Measurements from ENCODE around the genes PNPLA6, CAMSAP3, EVI5L and TIMM44.

- PRO-cap, 2 experiments, result no peak in any of the 2 experiments
- RAMPAGE, long total RNA, 5 experiments, result no peak in any of the 5 experiments
Measured at GRCh38 chr19:7115996-7116713, 46.7 kb downstream of the ZNF557 start.

DNA sequence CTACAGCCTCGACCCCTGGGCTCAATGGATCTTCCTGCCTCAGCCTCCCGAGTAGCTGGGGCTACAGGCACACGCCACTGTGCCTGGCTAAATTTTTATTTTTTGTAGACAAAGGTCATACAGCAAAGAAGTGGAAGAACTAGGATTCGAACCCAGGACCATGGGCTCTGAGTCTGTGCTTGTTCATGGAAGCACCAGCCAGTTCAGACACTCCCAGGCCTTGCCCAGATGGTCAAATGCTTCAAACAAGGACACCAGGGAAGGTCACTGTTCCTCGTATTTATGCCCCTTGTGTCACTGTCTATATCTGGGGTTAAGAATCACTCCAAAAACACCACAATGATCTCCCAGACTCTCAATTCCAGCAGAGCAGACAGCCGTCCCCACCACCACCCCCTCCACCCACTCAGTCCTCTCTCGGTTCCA lies 79.2 kb downstream of the INSR start:
- PRO-cap, 2 experiments, result no peak in any of the 2 experiments
- RAMPAGE, long total RNA, 5 experiments, result no peak in any of the 5 experiments

- PRO-cap, 2 experiments, result peak in 2 of 2 experiments; most common plus-strand start chr19:7535719 (in 2); most common minus-strand start chr19:7535576 (in 2)
- RAMPAGE, long total RNA, 5 experiments, result start-site peak on the plus strand in 2 of 5 experiments, at chr19:7535705-7535804 at its widest, 18 to 37 reads per replicate; start-site peak on the minus strand in 2 of 5 experiments, at chr19:7535363-7535645 at its widest, 5 to 17 reads per replicate
Measured at GRCh38 chr19:7534994-7536082, at the start of gene PNPLA6. Gene PNPLA6, plus strand, starts transcription at chr19:7535717.

GRCh38 chr19:7550893-7551975 lies 15.7 kb downstream of the PNPLA6 start:
- PRO-cap, 2 experiments, result no peak in any of the 2 experiments
- RAMPAGE, long total RNA, 5 experiments, result no peak in any of the 5 experiments

GRCh38 chr19:7595441-7596695 lies at the start of gene CAMSAP3:
Gene CAMSAP3, plus strand, starts transcription at chr19:7595863.
- PRO-cap, 2 experiments, result peak in 2 of 2 experiments; most common plus-strand start chr19:7595877 (in 1)
- RAMPAGE, long total RNA, 5 experiments, result no peak in any of the 5 experiments

DNA sequence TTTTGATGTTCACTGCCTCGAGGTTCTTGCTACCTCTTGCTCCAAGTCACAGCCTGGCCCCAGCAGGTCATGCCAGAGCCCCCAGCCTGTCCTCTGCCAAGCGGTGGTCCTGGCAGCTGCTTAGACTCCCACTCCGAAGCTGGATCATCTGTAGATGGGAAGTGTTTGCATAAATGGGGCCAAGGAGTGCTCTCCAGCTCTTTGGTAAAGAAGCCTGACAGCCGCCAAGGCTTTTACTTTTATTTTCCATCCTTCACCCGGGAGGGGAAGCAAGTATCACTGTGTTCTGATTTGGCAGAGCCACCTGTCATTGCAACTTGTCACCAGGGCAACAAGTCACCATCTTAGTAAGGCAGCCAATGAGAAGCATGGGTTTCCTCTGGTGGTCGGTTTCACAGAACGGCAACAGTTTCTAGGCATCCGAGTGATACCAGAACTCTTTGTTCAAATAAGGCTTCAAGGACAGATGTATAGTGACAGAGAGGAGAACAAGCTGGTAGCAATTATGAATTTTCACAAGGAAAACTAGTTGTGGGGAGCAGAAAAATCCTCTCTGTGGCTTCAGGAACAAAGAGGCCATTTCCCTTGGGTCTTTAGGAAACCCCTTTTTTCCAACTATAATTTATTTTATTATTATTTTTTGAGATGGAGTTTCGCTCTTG lies 10.5 kb upstream of the RETN start:
- PRO-cap, 2 experiments, result no peak in any of the 2 experiments
- RAMPAGE, long total RNA, 5 experiments, result no peak in any of the 5 experiments

DNA sequence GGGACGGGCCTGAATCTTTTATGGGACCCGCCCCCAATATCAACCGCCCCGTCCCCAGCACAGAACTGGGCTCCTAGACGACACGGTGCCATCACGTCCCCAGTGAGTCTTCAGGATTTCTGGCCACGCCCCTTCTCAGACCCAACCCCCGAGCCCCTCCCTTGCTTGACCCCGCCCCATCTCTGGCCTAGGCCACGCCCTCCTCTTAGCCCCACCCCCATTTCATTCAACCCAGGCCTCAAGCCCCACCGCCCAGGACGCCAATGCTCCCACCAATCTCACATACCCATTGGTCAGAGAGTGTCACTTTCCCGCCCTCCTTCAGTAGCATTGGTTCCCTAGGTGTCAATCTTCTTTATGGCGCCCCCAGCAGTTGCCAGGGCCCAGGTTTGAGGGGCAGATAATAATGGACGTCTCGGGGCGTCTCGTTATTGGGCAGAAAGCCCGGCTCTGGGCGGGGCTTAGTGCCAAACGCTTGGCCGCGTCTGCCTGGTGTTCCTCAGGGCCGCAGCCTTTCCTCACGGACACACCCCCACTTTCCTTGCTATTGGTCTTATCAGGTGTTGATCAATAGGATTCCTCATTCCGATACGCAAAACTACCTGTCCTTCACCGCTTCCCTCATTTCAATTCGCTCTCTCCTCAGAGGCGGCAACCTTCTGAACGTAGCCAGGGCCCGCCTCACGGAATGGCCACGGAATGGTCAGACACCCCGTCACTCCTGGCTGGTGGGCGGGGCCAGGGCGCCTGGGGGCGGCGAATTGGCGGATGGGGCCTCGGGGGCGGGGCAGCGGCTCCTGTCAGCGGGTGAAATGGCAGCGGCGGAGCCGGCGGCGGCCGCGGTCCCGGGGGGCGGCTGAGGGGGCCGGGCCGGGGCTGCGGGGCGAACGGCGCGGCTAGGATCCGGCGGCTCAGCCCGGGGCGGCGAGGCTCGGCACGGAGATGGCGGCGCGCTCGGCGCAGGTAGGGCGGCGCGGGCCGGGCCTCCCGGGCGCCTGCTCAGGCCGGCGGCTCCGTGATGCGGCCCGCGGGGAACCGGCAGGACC lies at the start of gene EVI5L:
EVI5L (plus strand) TSS at position 800 of the 1,046 bp plus-strand sequence.
- PRO-cap, 2 experiments, result peak in 2 of 2 experiments; most common plus-strand start position 803 of the sequence (in 2); most common minus-strand start position 112 of the sequence (in 1)
- RAMPAGE, long total RNA, 5 experiments, result no peak in any of the 5 experiments

GRCh38 chr19:7862759-7863198 lies 11.4 kb downstream of the PRR36 start:
- PRO-cap, 2 experiments, result no peak in any of the 2 experiments
- RAMPAGE, long total RNA, 5 experiments, result no peak in any of the 5 experiments

DNA sequence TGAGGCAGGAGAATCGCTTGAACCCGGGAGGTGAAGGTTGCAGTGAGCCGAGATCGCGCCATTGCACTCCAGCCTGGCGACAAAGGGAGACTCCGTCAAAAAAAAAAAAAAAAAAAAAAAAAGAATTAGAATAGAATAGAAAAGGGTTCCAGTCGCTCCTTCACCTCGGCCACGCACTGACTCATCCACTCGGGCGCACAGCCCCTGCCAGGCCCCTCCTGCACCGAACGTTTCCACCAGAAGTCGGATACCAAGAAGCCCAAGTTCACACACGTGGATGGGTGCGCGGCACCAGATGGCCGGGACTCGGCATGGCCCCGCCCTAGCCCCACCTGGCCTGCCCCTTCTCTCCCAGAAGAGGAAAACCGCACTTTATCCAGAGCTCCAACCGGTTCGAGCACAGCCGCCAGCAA lies 6.0 kb downstream of the PRR36 start:
- PRO-cap, 2 experiments, result no peak in any of the 2 experiments
- RAMPAGE, long total RNA, 5 experiments, result no peak in any of the 5 experiments

DNA sequence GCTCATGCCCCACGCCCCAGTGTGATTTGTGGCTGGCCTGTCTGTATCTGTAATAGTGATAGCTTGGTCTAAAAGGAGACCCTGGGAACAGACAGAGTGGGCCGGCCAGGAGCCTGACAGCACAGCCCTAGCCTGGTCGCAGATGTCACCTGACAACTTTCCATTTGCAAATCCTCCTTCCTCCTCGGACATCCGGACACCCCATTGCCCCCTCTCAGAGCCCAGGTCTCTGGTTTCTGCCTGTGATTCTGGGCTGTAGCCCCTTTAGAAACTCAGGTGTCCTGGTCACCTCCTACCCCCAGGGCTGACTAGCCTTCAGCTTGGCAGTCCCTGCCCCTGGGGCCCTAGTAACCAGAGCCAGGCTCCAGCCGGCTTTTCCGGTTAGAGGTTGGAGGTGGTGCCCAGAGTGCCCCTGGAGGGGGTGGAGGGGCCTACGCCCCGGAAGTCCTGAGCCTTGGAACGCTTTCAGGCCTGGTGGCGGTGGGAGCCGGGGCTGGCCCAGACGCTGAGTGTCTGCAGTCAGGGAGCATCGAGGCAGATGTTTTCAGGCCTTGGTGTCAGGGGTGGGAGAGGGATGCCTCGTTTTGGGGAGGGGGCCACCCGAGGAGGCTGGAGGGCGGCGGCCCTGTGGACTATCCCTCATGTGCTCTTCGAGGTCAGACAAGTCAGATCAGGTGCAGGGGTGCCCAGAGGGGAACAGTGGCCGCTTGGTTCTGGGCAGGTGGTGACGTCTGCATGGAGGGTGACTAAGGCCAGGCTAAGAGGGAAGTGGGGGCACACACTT lies 6.6 kb downstream of the LRRC8E start:
- PRO-cap, 2 experiments, result no peak in any of the 2 experiments
- RAMPAGE, long total RNA, 5 experiments, result no peak in any of the 5 experiments

- PRO-cap, 2 experiments, result no peak in any of the 2 experiments
- RAMPAGE, long total RNA, 5 experiments, result no peak in any of the 5 experiments
Measured at GRCh38 chr19:7910832-7911436, 3.7 kb upstream of the TGFBR3L start.

GRCh38 chr19:7919194-7919416 lies 1.0 kb upstream of the SNAPC2 start:
- PRO-cap, 2 experiments, result no peak in any of the 2 experiments
- RAMPAGE, long total RNA, 5 experiments, result no peak in any of the 5 experiments

DNA sequence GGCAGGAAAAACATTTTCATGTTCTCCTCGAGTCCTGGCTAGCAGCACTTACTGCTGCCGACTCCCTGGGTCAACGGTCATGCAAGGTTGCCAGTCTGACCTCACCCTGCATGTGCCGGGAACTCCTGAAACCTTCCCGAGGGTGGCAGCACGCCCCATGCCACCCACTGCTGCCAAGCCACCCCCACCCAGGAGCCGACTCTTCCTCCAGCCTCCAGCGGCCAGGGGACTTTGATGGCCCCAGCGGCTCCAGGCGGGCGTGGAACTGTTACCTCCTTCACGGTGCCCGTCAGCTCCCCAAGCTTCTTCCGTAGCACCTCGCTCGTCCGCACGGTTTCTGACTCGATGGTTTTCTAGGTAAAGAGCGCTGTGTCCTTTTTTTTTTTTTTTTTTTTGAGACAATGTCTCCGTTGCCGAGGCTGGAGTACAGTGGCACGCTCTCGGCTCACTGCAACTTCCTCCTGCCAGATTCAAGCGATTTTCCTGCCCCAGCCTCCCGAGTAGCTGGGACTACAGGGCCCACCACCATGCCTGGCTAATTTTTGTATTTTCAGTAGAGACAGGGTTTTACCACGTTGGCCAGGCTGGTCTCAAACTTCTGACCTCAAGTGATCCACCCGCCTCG lies 8.6 kb downstream of the TIMM44 start:
- PRO-cap, 2 experiments, result no peak in any of the 2 experiments
- RAMPAGE, long total RNA, 5 experiments, result no peak in any of the 5 experiments

- PRO-cap, 2 experiments, result peak in 2 of 2 experiments; most common minus-strand start chr19:7943651 (in 1)
- RAMPAGE, long total RNA, 5 experiments, result start-site peak on the minus strand in 4 of 5 experiments, at chr19:7943649-7943750 at its widest, 119 to 599 reads per replicate
Measured at GRCh38 chr19:7943177-7943905, at the start of gene TIMM44. Gene TIMM44, minus strand, starts transcription at chr19:7943666.

DNA sequence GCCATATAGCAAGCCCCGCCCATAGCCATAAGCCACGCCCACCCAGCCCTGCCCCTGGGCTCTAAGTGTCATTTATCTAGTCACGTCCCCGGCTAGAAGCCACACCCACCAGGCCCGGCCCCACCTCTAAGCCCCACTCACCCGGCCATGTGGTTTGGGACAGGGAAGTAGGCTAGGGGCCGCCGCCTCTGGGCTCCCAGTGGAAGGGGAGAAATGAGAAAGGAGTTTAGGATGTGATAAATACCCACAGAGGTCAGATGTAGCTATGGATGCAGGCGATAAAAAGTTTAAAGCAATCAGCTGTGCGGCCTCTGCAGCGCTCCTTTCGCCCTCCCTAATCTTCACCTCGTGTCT lies 1.8 kb upstream of the CCL25 start:
- PRO-cap, 2 experiments, result peak in 1 of 2 experiments; most common plus-strand start position 154 of the sequence (in 1)
- RAMPAGE, long total RNA, 5 experiments, result no peak in any of the 5 experiments

DNA sequence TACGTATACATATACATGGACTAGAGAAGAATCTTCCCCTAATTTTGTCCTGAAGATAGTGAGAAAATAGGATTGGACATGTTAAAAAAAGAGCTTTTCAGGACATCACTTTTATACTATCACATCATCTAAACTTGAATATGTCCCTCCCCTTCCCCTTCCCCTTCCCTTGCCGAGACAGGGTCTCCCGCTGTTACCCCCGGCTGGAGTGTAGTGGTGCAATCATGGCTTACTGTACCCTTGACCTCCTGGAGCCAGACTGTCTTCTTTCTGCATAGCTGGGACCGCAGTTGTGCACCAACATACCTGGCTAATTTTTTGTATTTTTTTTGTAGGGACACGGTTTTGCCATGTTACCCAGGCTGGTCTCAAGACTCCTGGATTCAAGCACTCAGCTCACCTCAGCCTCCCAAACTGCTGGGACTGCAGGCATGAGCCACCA lies 6.6 kb downstream of the HNRNPM start:
- PRO-cap, 2 experiments, result no peak in any of the 2 experiments
- RAMPAGE, long total RNA, 5 experiments, result no peak in any of the 5 experiments

DNA sequence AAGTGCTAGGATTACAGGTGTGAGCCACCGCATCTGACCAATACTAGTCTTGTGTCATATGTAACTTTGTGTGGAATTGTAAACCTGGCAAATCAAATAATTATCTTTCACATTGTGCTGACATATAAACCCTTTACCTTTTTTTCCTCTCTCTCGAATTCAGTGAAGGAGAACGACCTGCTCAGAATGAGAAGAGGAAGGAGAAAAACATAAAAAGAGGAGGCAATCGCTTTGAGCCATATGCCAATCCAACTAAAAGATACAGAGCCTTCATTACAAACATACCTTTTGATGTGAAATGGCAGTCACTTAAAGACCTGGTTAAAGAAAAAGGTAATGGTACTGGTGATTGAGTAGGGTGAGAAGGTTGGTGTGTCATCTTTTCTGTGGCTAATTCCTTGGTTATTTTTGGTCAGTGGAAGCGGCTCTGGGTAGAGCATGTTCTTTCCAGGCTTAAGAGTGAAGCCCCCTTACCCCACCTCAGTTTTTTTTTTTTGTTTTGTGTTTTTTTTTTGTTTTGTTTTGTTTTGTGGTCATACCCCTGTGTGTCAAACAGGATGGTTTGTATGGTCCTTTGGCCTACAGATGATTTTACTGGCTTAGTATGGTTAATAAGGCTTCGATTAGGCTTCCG lies 10.6 kb downstream of the HNRNPM start:
- PRO-cap, 2 experiments, result no peak in any of the 2 experiments
- RAMPAGE, long total RNA, 5 experiments, result no peak in any of the 5 experiments

DNA sequence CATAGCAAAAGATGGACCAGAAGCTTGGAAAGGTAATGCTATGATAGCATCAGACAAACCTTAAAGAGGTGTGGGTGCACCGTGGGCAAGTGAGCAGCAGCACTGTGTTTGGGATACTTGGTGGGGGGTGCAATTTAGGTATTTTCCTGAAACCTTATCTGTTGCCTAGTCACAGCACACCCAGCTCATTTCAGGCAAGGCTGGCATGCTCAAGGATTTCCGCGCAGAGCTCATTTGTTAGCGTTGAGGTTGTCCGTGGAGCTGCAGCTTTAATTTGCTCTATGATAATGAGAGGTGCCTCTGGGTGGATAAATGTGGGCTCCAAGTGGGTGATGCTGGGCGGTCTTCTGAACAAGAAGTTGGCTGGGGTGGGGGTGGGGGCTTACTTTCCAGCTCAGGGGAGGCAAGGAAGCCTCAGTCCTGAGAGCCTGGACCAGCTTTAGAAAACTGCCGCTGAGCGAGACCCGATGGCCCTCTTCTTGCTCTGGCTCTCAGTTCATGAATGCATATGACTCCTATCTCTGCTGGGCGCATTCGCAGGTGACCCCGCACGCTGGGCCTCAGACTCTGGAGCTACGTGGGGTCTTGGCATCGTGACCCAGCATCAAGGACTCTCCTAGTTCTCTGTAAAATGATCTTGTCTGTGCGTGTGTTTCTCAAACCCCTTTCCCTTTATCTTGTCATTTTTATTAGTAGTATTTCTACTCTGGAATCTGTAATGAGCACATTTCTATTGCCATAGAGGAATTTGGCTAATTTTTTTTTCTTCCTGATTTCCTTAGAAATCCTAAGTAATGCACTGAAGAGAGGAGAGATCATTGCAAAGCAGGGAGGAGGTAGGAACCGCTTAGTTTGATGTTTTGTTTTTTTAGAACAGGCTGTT lies 19.8 kb downstream of the PRAM1 start:
- PRO-cap, 2 experiments, result no peak in any of the 2 experiments
- RAMPAGE, long total RNA, 5 experiments, result no peak in any of the 5 experiments

DNA sequence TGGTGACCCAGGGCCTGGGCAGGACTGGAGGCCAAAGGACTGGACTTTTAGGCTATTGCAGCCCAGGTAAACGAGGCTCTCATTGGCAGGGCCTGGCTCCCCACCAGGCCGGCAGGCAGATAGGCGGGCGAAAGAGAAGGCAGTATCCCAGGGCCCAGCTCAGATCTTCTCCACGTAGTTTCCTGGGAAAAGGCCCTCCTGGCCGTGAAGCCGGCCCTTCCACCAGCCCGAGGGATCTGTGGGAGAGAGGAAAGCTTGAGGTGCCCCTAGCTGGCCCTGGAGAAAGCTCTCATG lies 7.3 kb upstream of the ZNF414 start:
- PRO-cap, 2 experiments, result no peak in any of the 2 experiments
- RAMPAGE, long total RNA, 5 experiments, result no peak in any of the 5 experiments

- PRO-cap, 2 experiments, result no peak in any of the 2 experiments
- RAMPAGE, long total RNA, 5 experiments, result no peak in any of the 5 experiments
Measured at GRCh38 chr19:8671032-8671731, 27.4 kb downstream of the ACTL9 start.